Vein endothelial cell (primary cell): ENCODE measurements around a stretch of chr3.

DNA sequence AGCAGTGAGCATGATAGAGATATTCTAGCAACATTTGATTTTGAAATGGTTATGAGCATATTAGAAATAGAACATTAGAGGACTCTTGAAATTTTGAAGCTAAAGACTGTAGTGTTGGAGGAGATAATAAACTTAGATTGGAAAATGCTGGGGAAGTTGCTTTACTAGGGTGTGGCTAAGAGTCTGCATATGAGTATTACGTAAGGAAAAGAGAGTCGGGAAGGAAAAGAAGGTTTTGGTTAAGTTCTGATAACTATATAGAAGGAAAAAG lies 711 bp downstream of the EIF2A start:
- CAGE, long polyA plus RNA = no peak

DNA sequence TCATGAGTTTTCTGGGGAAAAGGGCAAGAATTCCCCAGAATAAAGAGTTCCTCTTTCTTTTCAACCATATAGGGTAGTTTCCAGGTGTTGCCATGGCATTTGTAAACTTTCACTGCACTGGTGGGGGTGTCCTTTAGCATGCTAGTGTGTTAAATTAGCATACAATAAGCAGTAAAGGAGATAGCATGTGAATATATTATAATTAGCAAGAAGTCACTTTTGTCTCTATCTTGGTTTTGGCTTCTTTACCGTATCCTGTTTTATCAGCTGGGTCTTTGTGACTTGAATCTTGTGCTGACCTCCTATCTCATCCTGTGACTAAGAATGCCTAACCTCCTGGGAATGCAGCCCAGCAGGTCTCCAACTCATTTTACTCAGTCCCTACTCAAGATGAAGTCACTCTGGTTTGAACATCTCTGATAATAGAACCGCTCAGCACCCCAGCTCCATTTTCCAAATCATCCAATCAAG lies 3.4 kb upstream of the SELENOT start:
- CAGE, long polyA plus RNA = no peak

DNA sequence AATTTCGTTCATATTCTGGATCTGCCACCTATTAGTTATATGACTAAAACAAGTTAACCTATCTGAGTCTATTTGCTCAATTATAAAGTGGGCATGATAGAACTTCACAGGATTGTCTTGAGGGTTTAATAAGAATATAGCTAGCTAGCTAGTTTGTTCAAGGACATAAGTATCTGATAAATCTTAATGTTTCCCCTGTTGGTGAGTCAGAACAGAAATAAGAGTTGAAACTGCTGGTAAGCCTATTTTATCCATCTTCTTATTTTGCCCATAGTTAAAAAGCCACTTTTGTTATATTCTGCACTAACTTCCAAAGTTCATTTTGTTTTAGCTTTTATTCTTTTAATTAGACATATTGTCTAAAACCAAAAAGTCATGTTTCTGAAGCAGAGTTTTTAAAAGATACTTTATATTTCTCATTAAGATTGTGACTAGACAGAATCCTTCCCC lies 9.4 kb downstream of the SELENOT start:
- CAGE, long polyA plus RNA = no peak

GRCh38 chr3:150699135-150699727 lies 4.5 kb downstream of the ERICH6 start:
- CAGE, long polyA plus RNA = no peak

DNA sequence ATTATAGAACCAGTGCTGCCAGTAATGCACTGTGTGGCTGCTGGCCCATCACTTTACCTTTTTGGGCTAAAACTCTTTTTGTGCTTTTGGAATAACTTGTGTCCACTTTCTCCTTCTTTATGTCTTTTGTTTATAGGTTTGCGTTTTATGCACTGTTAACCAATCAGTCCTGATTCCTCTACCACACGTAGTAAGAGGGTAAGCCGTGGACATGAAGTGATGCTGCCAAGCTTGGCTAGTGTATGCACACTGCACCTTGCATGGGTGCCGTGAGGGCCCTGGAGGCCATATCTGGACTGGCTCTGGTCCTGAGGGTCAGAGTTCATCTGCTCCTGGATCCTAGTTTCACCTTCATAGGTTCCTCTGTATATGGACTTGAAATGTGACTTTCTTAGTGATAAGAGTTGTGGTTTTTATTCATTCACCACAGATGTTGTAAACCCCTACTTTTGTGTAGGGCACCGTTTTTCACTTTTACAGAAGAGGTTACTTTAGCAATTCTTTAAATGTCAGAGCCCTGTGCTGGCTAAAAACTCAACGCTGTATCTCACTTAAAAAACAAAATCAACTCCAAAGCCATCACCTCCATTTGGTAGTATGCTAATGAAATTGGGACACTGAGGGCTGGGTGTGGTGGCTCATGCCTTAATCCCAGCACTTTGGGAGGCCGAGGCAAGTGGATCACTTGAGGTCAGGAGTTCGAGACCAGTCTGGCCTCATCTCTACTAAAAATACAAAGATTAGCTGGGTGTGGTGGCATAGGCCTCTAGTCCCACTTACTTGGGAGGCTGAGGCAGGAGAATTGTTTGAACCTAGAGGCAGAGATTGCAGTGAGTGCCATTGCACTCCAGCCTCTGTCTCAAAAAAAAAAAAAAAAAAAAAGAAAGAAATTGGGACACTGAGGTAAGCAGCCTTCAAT lies 22.9 kb downstream of the SIAH2 start:
- CAGE, long polyA plus RNA = no peak

GRCh38 chr3:150743500-150744569 lies 19.1 kb downstream of the SIAH2 start:
- CAGE, long polyA plus RNA = no peak

DNA sequence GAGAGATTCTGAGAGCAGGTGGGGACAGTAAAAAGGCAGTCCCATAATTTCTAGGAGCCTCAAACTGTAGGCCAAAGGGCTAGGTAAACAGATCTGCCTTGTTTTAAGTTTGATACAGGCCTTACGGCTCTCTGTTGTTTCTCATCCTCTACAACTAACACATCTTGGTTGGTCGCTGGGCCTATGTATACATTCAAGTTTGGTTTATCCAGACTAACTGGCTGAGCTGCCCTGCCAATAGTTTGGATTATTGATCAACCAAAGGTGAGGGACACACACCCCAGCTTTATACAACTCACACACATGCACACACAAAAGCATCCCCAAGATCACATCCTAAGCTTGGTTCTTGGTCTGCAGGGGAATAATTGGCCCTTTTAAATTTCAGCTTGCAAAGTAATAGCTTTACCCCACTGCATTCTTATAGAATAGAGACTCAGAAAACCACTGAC lies 3.0 kb downstream of the SIAH2 start:
- CAGE, long polyA plus RNA = no peak

DNA sequence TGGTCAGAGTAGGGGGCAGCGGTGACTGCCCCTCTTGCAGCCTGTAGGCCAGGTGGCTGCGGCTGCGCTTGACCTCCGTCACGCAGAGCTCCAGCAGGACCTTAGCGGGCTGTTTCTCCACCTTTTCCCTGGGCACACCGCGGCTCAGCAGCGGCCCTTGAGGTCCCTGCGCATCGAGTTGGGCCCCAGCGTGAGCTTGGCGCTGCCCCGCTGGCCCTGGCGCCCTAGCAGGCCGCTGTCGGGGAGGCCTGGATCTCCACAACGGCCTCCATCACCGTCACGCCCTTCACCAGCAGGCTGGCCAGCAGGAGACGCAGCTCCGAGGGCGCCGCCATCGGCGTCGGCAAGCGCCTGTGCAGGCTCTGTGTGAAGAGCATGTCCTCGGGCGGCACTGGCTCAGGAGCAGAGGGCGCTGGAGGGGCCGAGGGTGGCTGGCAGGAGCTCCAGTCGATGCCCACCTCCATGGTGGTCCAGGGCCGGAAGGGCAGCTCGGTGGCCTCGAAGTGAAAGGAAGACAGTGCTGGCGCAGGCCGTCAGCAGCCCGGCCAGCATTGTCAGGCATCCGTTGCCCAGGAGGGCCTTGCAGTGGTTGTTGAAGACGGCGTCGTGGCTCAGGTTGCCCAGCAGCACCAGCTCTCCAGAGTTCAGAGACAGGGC lies 16.2 kb upstream of the SIAH2 start:
- CAGE, long polyA plus RNA = no peak

DNA sequence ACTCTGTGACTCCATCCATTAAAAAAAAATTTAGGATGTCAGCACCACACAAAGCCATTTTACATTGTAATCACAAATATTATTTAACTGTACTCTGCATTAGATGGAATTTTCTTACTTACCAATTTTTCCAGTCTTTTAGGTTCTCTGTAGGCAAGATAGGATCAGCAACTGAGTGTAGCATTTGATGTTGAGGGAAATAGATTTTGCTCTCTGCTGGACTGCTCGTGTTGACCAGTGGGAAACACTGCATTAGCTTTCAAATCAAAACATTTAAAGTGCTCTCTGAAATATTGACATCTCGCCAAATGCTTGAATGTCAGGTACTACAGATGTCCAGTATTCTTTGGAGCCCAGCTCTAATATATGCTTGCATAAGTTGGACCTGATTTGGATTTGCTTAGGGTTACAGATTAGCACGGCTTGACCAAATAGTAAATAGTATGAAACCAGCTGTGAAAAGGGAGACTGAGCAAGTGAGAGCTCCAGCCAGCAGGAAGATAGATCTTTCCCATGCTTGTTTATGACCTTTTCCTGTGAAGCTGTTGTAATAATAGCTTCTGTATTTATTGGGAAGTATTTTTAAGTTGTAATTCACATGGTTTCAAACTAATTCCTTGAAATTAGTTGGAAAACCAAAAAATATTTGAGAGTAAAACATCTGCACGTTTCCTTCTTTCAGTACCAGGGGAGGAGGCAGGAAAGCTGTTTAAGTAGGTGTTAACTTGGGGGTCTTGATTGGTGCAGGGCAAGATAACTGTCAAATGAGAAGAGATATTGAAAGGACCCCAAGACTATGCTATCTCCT lies 29.4 kb downstream of the P2RY14 start:
- CAGE, long polyA plus RNA = no peak

GRCh38 chr3:151259733-151260174 lies 18.6 kb downstream of the P2RY14 start:
- CAGE, long polyA plus RNA = no peak

GRCh38 chr3:152274125-152275324 lies 5.8 kb downstream of the MBNL1 start:
- CAGE, long polyA plus RNA = no peak

DNA sequence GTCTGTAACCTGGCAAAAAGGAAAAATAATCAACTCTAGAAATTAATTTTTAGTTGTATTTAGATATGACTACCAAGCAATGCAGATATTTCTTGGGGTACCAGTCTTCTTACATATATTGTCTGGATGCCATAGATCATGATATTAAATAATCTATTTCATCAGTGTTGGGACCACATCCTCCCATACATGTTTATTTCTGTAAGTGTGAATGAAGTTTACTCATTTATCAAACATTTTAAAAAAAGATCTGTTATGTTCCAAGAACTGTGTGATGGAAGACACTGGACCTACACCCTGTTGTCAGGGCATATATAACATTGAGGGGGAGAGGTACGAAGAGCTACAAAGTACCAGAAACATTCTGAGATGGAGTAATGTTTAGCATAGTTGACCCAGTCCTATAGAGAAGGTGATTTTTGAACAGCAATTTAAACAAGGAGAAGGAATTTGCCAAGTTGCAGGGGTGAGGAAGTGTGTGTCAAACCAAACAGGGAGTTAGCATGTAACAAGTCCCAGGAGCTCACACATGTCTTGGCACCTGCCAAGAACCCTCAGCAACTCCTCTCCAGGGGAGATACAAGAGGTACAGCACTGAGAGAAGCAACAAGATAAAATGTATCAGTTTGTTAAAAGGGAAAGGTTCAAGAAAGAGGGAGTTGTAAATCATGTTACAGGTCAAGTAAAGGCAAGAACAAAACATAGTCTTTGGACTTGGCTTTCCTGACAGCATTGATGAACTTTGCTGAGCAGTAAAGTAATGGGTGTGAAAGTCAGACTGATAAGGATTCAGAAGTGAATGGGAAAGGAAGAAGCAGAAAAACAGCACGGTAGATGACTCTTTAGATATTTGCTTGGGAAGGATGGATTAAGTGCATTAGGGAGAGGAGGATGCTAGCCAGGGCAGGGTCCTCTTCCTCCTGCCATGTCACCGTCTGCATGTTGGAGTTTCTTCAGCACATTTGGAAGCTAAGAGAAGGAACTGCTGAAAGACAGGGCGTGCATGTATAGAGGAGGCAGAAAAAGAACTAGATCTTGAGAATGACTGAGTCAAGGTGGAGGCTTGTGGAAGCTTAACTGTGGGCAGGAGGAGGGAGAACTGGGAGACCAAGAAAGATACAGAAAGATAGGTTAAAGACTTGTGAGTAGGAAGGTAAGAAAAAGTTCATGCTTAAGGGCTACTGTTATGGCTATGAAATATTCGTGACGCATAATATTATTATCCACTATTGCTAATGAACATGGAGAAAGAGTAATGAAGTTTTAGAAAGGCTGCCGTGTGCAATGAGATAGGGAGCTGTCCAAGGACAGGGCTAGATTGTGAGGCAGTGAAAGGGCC lies 27.0 kb downstream of the MBNL1 start:
- CAGE, long polyA plus RNA = no peak

- CAGE, long polyA plus RNA = no peak
Observed at GRCh38 chr3:152301311-152301766, 32.6 kb downstream of the MBNL1 start.

GRCh38 chr3:152301770-152302329 lies 33.1 kb downstream of the MBNL1 start:
- CAGE, long polyA plus RNA = no peak

DNA sequence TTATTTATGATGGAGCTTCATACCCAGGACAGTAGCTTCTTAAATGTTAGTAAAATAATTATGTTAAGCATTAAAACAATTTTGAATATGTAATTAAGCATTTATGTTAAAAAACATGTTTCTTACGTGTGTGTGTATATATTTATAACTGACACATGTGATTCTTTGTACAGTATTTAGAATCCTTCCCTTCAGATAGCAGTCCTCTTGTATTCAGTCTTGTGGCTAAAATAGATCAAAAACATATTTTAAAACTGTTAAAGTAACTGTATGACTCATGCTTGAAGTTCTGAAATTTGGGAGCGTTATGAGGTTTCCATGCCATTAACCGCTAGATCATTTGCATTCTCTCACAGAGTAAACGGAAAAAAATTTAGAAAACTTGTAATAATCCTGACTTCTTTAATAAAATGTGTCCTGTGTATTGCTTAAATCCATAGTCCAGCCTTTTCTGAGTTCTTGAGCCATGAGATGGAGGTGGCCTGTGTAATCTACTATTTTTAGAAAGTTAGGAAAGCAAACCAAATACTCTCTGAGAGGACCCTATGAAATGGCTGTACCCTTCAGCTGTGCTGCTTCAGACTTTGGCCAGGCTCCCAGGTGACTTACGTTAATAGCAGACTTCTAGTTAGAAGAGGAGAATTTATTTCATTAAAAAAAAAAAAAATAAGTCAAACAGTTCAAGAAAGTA lies 33.8 kb downstream of the MBNL1 start:
- CAGE, long polyA plus RNA = no peak

- CAGE, long polyA plus RNA = no peak
Observed at GRCh38 chr3:152349640-152350508, 81.1 kb downstream of the MBNL1 start.

- CAGE, long polyA plus RNA = no peak
Observed at GRCh38 chr3:152372505-152373620, 104.1 kb downstream of the MBNL1 start.

DNA sequence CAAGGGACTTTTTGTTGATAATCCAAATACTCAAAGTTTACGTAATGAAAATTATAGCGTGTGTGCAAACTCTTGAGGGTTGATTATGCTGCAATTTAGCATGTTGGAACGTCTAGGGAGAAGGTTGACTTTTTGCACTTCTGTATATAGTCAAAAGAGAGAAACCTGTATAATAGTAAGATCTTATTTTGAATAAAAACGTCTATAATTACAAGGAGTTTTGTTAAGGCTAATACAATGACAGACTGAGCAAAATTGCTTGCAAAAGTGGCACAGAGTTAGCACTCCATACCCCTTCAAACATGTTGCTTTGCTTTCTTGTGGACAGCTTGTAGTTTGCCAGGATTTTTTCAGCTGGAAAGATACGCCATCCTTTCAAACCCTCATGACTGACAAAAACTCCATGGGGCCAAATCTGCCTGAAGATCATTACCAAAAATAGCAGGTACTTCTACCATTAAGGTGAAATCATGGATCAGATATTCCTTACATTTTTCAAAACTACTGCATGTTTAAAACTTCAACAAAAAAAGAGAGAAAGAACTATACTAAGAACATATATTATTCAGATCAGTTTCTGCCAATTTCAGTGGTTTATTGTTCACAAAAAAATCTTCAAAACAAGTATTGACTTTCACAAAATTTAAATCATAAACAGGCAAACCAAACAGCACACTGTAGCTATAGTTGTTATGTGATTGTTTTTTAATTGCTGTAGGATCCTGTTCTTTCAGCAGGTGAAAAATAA lies 196.1 kb downstream of the MBNL1 start:
- CAGE, long polyA plus RNA = no peak

GRCh38 chr3:152909297-152910026 lies 74.5 kb downstream of the P2RY1 start:
- CAGE, long polyA plus RNA = no peak

- CAGE, long polyA plus RNA = no peak
Observed at GRCh38 chr3:152939515-152939861, 104.6 kb downstream of the P2RY1 start.